Iris pigment epithelial cell (primary cell): ENCODE results near the gene CCDC197.

- RRBS: no CpG with 5 or more reads among the region's 4 CpGs
These were observed 1.8 kb upstream of the LGMN start for GRCh38 chr14:92750283-92750524.

DNA sequence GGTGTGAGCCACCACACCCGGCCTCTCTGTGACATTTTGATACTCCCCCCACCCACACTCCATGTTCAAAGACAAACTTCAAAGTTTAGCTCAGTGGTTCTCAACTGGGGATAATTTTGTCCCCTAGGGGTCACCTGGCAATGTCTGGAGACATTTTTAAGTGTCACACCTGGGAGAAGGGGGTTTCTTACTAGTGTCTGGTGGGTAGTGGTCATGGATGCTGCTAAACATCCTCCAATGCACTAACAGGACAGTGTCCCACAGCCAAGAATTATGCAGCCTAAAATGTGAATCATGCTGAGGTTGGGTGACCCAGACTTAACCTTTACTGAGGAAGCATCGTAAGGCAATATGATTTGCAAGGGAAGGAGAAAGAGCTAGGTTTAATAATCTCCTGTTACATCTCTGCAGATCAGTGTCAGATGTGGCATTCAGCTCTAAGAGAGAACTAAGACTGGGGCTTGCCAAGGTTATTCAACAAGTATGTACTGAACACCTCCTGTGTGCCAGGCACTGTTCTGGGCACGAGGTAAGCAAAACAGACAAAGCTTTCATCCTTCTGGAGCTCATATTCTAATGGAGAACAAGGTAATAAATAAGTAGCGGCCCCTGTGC is 13.7 kb upstream of the GOLGA5 start:
- RRBS: no CpG with 5 or more reads among the region's 4 CpGs

DNA sequence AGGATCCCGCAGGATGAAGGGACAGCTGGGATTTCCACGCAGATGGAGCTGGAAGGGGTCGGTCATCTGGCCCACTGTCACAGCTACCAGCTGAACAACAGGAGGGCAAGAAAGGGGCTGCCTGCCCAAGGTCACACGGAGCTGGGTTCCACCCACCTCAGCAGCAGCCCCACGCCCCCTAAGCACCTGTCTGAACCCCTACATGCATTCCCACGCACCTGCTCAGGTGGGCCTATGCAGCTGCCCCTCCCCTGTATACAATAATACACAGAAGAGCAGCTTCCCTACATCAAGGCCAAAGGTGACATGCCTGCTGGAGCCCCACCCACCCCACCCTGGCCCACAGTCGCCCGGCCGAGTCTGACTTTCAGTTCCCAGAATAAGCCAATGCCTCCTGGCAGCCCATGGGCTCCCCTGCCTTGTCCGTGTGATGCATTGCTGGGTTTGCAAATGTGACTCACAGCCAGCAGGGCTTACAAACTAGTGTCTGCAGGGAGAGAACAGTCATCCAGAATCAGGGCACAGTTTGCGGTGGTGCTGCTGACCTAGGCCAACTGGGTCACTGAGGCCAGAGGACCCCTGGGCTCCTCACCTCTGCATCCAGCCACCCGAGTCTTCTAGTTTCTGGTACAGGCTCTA is 84.2 kb downstream of the CHGA start:
- RRBS: no CpG with 5 or more reads among the region's 12 CpGs

DNA sequence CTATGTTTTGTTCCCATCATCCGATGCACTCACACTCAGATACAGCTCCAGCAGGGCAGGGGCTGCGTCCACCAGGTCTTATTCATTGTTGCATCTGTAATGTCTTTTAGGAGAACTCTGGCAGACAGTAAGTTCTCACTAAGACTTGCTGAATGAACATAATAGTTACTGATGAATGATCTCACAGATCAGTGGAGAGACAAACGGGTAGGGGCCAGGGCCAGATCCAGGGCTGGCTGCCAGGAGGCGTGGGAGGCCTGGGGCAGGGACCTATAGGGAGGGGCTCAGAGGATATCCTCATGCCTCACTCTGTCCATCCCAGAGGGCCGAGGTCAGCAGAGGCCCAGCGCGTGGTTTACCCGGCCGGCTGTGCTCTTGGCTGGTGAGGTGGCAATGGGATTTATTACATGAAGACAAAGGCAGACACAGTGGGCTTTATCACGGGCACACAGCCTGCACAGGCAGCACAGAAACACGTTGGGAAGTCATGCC is 85.4 kb downstream of the CHGA start:
- RRBS: no CpG with 5 or more reads among the region's 11 CpGs

GRCh38 chr14:93019046-93020348 is 96.2 kb downstream of the ITPK1 start:
- RRBS: no CpG with 5 or more reads among the region's 35 CpGs

DNA sequence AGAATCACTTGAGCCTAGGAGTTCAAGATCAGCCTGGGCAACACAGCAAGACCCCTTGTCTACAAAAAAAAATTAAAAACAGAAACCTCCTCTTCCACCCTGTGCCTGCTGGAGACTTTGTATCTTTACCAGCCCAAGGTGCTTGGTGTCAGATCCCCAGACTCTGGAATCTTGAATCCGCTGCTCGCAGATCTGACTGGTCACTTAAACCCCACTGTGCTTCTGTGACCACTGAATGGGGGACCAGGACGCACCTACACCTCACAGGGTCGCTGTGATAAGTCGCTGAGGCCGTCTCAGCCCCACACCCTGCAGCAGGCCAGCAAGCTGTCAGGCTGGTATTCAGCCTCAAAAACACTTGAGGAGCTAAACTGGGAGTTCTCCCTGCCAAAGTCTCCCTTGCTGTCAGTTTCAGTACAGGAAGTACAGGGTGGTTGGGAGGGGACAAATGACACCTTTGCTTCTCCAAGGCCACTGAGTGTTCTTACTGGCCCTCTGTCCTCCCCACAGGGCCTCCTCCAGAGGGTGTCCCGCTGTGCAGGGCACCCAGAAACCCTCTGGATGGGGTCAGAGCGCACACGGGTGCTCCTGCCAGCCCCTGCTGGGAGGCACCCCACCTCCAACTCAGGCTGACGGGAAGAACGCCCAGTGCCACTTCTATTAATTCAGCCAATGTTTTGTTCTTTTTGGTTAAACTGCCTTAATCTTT is 76.2 kb downstream of the ITPK1 start:
- RRBS: no CpG with 5 or more reads among the region's 11 CpGs

- RRBS: no CpG with 5 or more reads among the region's 6 CpGs
These were observed 75.3 kb downstream of the ITPK1 start for GRCh38 chr14:93040377-93040893.

DNA sequence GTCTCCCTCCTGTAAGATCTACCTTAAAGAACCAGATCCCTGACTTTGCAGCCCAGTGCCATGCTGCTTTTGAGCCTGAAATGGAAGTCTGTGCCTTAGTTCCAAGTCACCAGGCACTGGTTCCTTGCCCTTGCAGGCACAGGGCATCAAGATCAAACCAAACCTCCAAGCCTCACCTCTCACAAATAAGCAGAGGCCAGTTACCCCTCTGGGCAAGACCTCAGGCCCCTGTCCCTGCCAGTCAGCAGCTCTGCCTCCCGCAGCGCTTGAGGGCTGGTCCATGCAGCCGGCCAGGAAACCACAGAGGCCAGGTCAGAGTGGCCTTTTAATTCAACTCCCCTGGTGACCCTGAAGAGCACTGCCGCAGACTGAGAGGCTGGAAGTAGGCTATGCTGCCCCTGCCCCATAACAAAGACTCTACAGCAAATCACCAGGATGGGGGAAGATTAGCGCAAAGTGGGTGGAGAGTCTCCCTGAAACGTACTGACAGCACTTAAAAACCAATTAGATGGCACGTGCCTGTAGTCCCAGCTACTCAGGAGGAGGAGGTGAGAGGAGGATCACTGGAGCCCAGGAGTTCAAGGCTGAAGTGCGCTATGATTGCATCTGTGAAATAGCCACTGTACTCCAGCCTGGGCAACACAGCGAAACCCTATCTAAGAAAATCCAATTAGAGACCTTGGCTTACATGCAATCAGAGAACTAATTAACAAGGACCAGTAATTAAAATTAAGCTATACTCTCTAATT is 70.5 kb downstream of the ITPK1 start:
- RRBS: no CpG with 5 or more reads among the region's 9 CpGs

GRCh38 chr14:93173983-93174595 is 10.6 kb downstream of the MOAP1 start:
- RRBS: 8% methylated on average over 4 of the region's 9 CpGs

- RRBS: no CpG with 5 or more reads among the region's 8 CpGs
These were observed 39.0 kb downstream of the BTBD7 start for GRCh38 chr14:93293794-93294177.

DNA sequence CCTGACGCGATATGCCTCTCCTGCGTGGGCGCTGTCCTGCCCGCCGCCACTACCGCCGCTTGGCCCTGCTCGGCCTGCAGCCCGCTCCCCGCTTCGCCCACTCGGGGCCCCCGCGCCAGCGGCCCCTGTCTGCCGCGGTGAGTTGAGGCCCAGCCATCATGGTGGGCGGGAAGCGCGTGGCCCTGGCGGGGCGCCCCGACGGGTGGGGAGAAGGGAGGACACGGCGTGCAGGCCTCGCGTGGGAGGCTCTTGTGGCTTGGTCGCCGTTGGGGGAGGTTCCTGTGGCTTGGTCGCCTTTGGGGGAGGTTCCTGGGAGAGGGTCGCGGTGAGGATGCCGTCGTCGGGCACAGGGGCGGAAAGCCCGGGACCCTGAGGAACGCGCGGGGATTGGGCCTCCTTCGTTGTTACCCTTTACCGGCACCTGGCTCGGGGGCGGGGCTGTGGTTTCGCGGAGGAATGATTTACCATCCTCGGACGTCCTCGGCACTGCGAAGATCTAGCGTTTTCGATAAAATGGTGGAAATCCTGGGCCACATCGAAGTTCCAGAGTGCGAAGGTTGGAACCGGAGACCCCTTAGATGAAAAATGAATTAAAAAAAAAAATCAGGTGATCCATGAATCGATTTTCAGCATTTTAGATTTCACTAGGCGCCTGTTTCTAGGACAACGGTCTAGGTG is 415 bp downstream of the COX8C start:
- RRBS: 94% methylated on average over 6 of the region's 60 CpGs

- RRBS: no CpG with 5 or more reads among the region's 2 CpGs
These were observed 103.2 kb downstream of the UNC79 start for GRCh38 chr14:93533752-93534444.

GRCh38 chr14:93772104-93772676 is 16.1 kb downstream of the PRIMA1 start:
- RRBS: no CpG with 5 or more reads among the region's 6 CpGs

DNA sequence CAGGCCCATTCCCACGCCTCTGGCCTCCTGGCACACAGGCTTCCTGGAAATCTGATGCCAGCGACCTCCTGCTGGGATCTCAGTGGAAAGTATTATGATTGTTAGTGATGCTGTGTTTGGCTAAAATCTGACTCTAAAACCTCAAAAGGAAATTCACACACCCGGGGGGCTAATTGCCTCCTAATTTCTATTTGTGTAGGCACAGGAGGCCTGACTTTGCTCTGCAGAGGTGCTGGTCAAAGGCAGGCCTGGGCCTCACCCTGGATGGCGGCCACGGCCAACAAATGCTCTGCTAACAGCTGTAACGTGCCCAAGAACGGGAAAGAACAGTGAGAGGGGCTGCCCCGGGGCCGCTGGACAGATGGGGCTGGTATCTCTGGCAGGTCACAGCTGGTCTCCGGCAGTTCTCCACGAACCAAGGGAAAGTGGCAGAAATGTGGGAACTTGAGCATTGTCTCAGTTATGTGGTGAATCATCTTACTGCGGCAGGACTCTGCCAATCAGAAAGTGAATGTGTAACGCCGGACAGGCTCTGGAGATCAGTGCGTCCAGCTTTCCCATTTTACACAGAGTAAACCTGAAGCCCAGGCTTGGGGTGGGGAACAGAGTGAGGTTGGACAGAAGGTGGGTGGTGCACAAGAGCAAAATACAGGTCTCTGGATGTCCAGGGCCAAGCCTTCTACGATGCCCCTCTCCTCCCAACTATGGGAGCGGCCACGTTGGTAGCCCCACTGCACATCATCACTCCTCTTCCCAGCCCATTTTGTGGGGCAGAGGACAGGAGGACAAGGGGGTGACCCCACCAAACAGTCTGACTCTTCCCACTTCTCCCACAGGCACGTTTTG is 14.4 kb downstream of the FAM181A start:
- RRBS: 33% methylated on average over 3 of the region's 19 CpGs

DNA sequence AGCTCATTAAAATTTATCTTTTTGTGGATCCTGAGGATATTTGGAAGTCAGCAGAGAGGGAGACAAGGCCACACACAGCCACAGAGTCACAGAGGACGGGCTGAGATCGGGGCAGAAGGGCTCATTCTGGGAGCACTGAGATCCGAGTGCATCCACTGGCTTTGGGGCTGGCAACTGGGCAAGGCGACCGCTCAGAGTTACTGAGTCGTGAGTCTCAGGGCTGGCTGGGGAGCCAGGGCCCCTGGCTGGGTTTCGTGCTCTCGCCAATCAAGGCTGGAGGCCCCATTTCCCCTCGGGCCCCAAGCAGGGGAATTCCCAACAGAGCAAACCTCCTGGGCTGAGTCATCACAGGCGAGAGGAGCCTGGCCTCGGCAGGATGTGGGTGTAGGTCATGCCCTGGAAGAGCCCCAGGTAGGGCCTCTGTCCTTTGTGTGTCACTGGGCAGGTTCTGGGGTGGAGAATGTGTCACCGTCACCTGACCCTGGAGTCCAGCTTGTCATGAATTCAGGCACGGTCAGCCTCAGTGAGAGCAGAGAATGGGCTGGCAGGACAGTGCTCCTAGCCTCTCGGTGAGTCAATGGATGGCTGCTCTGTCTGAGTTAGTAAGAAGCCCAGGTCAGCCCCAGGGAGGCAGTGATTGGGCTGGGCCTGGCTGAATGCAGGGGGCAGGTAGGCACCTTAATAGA is 17.0 kb downstream of the ASB2 start:
- RRBS: no CpG with 5 or more reads among the region's 14 CpGs

DNA sequence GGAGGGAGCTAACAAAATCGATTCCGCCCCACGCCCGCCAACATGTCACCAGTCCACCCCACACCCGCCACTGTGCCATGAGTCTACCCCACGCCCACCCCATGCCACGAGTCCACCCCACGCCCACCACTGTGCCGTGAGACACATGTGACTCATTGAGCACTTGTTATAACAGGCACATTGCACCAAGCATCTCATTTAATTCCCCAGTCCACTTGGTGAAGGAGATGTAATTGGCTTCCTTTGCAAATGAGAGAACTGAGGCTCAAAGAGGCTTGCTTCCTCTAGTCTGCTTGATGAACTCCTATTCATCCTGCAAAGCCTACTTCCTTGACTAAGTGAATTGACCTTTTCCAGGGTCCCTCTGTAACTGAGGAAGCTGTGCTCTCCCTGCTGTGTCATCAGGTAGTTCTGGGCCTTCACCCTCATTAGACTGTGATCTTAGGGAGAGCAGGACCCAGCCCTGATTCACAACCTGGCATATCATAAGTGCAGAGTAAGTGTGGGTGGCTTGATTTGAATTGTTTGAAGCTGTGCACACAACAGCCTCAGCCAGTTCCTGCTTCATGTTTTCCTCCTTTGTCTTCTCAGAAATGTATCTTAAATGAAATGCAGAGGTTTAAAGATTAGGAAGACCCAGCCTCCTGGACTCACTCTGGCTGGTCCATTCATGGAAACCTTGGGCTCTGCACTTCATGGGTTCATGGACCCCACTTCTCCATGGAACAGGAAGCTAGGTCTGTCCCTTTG is 16.3 kb downstream of the ASB2 start:
- RRBS: no CpG with 5 or more reads among the region's 9 CpGs

DNA sequence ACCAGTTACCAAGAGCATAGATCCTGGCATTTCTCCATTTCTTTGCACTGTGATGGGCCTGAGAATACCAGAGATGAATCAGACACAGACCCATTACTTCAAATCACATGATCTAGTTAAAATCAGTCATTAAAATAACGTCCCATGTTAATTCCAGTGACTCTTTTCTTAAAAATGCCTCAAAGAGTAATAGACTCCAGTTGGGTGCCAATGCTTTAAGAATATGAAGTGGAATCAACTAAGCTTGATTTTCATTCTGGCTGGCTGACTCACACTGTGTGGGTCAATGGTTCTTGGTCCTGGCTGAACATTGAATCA is 11.1 kb downstream of the ASB2 start:
- RRBS: no CpG with 5 or more reads among the region's 1 CpG

- RRBS: no CpG with 5 or more reads among the region's 6 CpGs
These were observed 3.6 kb downstream of the ASB2 start for GRCh38 chr14:93972757-93973261.

DNA sequence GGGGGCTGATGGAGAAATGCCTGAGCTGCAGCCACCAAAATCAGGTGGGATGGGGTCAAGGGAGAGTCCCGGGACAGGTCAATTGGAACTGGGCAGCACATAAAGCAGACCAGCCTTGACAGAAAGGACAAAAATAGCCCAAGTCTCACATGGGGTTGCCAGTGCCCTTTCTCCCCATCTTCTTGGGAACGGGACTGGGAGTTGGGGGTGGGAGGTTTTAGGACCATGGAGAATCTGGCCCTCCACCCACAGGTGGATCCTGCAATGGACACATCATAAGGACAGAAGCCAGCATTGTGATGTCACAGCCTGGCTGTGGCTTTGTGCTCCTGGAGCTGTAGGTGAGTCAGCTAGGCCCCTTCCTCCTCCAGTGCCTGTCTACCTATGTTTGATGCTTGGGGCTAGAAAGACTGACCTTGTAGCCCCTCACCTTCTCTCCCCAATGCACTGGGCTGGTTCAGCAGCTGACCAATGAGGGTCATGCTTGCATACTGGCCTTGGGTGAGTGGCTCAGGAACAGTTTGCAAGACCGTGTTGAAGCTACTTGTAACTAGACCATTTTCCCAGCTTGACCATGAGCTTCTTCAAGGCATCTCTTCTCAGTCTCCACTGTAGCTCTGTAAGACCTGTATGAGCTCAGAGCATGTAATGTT is at the start of gene CCDC197:
CCDC197 (plus strand) TSS at position 349 of the 653 bp plus-strand sequence.
- RRBS: no CpG with 5 or more reads among the region's 3 CpGs

GRCh38 chr14:94001064-94001470 is 4.0 kb downstream of the CCDC197 start:
- RRBS: 83% methylated on average over 2 of the region's 17 CpGs